Mesenchymal stem cell of Wharton's jelly (primary cell): ENCODE data around the genes SELENOM and YWHAH.

GRCh38 chr22:30878861-30879624 lies 89.5 kb downstream of the MORC2 start:
- CAGE, long polyA plus RNA: no peak

- CAGE, long polyA plus RNA: no peak
Measured at GRCh38 chr22:30972171-30973263, 3.9 kb upstream of the MORC2 start.

DNA sequence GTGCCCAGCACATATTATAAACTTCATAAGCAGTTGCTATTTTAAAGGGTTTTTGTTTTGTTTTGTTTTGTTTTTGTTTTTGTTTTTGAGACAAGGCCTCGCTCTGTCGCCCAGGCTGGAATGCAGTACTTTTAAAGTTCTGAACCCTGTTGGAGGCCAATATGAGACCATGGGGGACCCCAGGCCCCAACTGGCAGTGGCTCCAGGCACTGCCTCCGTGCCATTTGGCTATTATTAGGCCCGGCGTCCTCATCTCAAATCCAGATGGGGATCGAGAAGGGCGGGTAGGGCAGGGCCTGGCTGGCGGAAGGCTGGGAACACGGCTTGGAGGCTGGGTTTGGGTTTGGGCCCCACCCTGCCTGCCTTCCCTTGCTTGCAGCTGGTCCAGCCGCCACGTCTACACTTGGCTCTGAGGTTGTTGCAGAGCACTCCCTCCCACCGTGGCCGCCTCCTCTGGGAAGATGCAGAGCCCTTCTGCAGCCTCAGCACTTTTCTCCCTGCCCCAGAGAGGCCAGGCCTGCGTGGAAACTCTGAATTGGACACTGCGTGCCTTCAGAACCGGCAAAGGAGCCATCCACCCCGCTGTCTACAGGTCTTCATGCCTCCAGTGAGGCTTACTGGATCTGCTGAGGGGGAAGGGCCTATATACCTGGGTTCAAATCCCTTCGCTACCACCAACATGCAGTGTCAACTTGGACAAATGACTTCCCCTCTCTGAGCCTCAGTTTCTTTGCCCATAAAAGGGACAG lies 5.2 kb upstream of the SMTN start:
- CAGE, long polyA plus RNA: no peak

DNA sequence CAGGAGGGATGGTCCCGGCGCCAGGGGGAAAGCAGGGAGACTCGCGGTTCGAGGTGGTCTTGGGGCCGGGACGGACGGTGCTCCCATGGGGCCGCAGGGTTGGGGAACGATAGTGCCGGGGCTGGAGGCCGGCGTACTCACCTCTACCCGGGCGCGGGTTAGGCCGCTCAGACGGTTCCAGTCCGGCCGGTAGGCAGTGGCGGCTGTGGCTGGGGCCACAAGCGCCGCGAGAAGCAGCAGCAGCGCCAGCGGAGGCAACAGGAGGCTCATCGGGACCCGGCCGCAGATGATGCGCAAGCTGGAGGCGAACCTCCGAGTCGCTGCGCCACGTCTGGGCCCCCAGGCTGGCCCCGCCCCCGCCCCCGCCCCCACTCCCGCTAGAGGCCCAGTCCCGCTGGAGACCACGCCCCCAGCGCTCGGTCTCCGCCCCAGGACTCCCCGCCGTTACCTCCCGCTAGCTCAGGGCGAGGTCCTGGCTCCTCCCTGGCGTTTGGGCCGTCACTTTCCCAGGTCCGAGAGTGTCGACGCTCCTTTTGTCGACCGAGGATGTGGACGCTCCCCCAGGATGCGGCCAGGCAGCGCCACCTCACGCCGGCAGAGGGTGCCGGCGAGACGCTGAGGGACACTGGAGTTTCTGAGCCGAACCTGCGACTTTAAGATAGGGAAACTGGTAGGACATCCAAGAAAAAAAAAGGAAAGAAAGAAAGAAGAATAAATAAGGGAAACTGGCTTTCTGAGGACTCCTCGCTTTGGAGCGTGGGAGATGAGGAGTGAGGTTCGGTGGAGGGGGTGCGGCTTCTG lies at the start of gene SELENOM:
TSS of gene SELENOM (minus strand) at position 333 of the 801 bp plus-strand sequence.
- CAGE, long polyA plus RNA: start-site peak on the minus strand centred at position 331 of the sequence, 56 bp wide, 1,134 and 1,692 reads in 2 replicates

DNA sequence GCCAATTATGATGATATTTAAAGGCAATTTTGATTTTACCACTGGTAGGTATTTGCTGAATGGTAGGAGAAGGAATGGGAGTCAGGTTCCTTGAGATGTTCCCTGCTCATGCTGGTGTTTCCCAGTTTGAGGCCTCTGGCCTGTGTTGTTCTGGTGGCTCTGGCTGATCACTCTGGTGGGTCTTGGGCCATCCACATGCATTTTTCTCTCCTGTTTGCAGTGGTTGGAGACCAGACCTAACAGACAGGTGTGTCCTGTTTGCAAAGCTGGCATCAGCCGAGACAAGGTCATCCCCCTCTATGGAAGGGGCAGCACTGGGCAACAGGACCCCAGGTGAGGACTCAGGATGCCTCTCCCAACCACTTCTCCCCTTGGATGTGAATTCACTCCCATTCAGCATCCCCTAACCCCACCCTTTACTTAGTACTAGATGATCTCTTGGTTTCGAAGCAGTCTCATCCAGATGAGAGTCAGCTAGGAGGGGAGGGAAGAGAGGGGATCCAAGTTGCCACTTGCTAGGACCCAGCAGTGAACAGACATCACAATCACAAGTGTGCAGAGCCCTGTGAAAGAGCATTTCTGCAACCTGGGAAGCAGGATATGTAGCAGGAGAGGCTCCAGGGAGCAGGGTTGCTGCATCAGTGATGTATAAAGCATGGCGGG lies 16.7 kb upstream of the LIMK2 start:
- CAGE, long polyA plus RNA: no peak

- CAGE, long polyA plus RNA: no peak
Measured at GRCh38 chr22:31230367-31230981, 18.4 kb downstream of the LIMK2 start.

- CAGE, long polyA plus RNA: no peak
Measured at GRCh38 chr22:31250641-31251326, 38.7 kb downstream of the LIMK2 start.

GRCh38 chr22:31260355-31261070 lies 31.8 kb downstream of the PIK3IP1 start:
- CAGE, long polyA plus RNA: no peak

DNA sequence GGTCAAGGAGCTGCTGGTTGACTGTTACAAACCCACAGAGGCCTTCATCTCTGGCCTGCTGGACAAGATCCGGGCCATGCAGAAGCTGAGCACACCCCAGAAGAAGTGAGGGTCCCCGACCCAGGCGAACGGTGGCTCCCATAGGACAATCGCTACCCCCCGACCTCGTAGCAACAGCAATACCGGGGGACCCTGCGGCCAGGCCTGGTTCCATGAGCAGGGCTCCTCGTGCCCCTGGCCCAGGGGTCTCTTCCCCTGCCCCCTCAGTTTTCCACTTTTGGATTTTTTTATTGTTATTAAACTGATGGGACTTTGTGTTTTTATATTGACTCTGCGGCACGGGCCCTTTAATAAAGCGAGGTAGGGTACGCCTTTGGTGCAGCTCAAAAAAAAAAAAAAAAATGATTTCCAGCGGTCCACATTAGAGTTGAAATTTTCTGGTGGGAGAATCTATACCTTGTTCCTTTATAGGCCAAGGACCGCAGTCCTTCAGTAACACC lies 15.2 kb downstream of the PIK3IP1 start:
- CAGE, long polyA plus RNA: no peak

DNA sequence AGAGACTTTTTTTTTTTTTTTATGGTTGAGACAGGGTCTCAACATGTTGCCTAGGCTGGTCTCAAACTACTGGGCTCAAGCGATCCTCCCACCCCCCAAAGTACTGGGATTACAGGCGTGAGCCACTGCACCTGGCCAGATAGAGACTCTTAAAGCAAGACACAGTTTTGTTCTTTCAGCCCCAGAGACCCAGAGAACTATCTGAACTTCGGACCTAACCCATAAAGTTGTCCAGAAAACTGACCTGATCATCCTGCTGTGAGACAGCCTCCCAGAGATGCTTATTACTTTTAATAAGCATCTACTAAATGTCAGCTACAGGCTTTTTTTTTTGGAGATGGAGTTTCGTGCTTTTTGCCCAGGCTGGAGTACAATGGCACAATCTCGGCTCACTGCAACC lies 8.7 kb downstream of the PIK3IP1 start:
- CAGE, long polyA plus RNA: no peak

DNA sequence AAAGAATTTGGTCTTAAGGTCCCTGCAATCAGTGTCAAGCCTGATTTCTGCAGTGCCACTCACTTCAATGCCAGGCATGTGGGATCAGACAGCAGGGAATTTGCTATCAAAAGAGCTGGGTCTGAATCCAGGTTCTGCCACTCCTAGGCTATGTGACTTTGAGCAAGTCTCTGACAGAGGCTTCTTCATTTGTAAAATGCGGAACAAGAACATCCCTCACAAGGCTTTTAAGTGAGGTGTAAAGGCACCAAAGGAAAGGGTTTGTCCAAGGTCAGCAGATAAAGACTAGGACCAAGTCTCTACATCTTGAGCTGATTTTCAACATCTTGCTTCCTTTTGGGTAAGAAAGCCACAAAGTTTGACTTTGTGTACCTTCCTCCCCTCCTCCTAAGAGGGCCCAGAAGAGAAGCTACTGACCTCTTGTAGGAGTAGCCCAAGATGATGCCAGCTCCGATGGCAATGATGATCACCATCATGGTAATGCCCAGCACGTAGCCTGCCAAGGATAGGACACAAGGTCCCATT lies 3.3 kb downstream of the PIK3IP1 start:
- CAGE, long polyA plus RNA: no peak

- CAGE, long polyA plus RNA: no peak
Measured at GRCh38 chr22:31290221-31290580, 2.1 kb downstream of the PIK3IP1 start.

DNA sequence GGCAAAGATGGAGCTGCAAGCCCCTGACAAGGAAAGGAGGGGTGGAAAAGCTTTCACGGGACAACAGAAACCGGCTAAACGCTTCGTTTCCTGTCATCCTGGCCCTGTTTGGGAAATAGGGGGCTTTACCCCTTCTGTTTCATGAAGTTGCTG lies 315 bp downstream of the PIK3IP1 start:
- CAGE, long polyA plus RNA: no peak

GRCh38 chr22:31344172-31345020 lies 1.8 kb downstream of the PATZ1 start:
- CAGE, long polyA plus RNA: no peak

- CAGE, long polyA plus RNA: no peak
Measured at GRCh38 chr22:31497128-31497835, 946 bp downstream of the SFI1 start.

- CAGE, long polyA plus RNA: no peak
Measured at GRCh38 chr22:31617547-31618836, 44.0 kb downstream of the PISD start.

GRCh38 chr22:31650179-31650644 lies 11.8 kb downstream of the PISD start:
- CAGE, long polyA plus RNA: no peak

DNA sequence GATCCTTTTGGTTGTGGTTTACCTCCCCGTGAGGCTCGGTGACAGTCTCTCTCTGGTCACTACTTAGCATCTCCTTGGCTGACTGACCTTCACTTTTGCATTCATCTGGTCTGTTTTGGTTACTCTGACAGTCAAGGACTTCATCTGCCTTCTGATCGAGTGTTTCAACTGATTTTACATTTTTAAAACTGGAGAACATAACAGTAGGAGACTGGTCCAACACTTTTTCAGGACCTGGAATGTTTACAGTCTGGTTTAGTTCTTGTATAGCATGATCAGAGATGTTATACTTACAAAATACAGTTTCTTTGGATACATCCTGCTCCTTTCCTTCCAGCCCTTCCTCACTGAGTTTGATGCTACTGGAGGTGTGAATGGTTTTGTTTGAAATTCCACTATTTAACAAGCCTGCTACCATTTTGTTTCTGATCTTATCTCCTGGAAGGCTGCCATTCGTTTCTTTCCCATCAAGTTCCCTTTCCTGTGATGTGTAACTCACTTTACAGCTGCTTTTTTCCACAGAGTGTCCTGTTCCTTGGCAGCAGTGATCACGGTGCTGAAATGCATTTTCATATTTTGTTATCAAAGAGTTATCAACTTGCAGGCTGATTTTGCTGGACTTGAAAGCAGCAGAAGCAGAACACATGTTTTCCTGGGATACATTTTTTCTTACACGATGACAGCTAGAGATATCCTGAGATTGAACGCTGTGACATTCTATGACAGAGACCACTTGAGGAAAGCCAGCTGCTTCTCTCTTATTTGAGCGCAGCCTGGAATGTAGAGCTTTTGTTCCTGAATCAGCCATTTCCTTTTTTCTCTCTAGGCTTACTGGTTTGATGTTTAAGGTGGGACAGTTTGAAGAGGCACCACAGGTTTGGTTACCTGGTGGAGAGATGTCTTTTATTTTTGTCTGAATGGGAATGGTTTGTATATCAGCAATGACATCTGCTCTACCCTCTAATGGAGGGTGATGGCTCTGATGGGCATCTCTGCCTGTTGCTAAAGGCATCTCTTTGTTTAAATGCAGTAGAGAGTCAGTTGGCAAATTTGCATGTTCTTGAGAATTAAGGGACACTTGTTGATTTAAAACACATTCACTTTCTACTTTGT lies 34.8 kb downstream of the PRR14L start:
- CAGE, long polyA plus RNA: no peak

GRCh38 chr22:31748443-31749168 lies 1.3 kb downstream of the PRR14L start:
- CAGE, long polyA plus RNA: no peak

DNA sequence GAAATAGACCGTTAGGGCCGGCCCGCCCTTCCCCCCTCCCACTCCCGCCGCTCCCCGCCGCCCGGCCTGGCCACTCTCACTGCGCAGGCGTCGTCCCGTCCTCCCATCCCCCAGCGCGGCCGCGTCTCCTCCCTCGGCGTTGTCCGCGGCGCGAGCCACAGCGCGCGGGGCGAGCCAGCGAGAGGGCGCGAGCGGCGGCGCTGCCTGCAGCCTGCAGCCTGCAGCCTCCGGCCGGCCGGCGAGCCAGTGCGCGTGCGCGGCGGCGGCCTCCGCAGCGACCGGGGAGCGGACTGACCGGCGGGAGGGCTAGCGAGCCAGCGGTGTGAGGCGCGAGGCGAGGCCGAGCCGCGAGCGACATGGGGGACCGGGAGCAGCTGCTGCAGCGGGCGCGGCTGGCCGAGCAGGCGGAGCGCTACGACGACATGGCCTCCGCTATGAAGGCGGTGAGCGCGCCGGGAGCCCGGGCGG lies at the start of gene YWHAH:
TSS of gene YWHAH (plus strand) at position 158 of the 468 bp plus-strand sequence.
- CAGE, long polyA plus RNA: no peak